Neural progenitor cell (in vitro differentiated cells): ENCODE measurements around a stretch of chr16.

- RAMPAGE, long total RNA, result no peak
Measured at GRCh38 chr16:50597005-50597403, 48.8 kb downstream of the NKD1 start.

DNA sequence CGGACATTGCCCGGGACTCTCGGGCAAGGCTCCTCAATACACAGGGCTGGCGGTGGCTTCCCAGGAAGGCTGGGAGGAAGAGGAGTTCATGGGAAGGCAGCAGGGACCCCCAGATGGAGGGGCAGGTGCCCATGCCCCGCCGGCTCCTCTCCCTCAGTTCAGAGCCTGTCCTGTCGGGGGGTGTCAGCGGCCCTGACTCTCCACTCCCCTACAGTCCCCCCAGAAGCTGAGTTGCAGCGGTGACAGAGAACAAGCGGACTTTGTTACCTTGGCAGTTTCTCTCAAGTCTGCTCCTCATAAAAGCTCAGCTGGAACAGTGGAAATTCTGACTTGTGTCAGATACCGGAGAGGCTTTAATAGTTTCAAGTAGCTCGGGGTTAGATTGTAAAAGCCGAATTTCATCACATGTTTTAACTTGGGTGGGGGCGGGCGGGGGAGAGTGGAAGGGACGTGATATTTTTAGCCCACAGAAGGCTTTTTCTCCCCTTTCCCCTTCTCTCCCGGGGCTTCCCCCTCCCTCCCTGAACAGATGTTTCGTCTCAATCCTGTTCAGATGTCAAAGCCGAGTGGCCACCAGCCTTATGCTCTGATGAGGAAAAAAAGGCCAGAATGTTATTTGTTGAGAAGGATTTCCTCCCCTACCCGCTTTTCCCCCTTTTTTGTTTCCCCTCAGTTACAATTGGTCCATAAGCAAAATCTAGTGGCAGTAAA, 65.3 kb downstream of the NKD1 start:
- RAMPAGE, long total RNA, result no peak

DNA sequence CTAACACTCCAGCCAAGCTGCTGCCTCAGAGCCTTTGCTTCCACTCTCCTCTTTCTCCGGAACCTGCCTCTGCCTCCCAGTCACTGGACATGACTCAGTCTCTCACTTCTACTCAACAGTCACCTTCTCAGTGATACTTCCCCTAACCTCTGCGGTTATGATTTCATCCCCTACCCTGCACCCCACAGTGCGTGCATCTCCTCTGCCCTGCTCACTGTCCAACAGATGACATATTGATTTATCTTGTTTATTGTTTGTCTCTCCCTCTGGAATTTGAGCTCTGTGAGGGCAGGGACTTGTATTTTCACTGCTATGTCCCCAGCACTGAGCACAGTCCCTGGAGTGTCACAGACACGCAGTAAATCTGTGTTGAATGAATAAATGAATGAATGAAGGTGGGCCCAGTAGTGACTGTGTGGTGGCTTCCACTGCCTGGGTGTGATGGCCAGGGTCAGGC, 100.7 kb downstream of the CYLD start:
- RAMPAGE, long total RNA, result no peak

DNA sequence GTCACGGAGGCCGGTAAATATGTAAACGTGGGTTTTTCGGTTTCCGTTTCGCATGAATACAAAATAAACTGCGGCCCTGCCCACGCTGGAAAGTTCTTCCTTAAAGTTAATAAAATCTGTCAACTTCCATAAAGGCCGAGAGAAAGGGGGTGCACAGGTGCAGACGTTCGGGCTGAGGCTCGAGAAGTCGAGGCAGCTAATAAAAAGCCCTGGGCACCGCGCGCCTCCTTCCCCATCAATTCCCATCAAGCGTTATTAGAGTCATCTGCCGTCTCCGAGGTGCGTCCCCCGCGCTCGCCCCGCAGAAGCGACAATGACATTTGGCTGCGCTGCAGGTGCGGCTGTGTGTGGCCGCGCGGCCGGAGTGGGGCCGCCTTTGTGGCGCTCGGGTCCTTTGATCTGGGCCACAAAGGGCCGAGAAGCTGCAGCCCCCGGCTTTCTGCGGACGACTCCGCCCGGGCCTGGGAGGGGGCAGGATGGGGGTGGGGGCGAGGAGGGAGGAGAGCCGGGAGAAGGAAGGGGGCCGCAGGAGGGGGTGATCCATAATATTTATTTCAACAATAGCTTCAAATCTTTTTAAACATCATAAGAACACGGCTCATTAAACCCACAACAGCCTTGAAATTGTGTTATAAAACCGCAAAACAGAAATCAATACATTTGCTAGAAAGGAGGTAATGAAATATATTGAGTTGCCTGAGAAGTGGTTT, 37.3 kb downstream of the SALL1 start:
- RAMPAGE, long total RNA, result no peak

DNA sequence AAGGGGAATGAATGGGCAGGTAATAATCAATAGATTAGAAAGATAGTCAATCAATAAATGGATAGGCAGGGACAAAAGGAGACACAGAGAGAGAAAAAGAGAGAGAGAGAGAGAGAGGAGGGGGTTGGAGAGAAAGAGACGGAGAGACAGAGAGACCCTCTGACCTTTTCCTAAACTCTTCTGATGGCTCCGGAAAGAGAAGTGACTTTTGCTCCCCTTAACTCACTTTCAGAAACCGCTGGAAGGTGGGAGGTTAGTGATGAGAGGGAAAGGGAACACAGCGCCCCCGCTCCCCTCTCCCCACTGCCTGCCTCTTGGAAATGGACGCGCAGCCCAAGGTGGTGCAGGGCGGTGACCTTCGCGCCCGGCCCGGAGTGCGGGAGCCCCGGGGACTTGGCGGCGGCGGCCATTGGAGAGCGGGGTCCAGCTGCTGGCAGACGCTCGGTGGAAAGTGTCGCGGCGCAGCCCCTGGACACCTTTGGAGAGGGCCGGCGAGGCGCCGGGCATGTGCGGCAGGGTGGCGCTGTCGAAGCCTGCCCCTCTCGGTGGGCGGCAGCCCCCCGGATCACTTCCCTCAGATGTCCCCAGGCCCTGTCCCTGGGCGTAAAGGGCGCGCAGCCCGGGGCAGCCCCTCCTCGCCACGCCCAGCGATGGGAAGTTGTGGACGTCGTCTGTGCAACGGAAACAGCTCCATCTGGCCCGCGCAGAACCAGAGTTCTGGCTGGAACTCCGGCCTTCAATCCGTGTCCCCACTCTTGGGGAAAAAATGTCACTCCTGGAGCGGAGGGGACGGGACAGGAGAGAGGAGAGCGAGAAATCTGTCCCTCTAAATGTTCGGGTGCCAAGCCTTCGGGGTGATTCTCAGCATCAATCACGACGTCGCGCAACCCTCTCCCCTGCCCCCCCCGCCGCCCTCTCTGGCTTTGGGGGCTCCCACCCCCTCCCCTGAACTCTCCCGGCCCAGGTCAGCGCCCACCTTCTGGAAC, 16.7 kb downstream of the SALL1 start:
- RAMPAGE, long total RNA, result no peak

DNA sequence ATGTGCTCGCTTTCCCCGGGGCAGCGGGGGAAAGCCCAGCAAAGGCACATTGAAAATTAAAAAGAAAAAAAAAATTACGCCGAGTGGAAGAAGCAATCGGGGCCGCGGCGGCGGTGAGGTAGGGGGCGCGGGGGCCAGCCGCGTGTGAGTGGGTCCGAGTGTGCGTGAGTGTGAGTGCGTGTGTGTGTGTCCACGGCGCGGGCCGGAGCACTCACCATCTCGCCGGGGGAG, 204 bp downstream of the SALL1 start:
- RAMPAGE, long total RNA, result no peak

DNA sequence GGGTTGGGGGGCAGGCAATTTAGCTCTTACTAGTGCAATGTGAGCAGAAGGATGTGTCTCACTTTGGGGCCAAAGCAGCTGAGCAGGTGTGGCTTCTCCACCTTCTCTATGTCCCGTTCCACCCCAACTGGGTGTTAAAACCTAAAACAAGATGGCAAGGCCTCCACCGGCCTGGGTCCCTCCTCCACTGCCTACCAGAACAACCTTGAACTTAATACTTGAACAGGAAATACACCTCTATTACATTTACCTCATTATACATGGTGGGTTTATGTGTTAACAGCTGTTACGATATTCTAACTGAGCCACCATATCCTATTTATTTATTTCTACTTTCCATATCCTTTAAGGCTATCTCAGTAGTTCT, 52.7 kb downstream of the TOX3 start:
- RAMPAGE, long total RNA, result no peak

DNA sequence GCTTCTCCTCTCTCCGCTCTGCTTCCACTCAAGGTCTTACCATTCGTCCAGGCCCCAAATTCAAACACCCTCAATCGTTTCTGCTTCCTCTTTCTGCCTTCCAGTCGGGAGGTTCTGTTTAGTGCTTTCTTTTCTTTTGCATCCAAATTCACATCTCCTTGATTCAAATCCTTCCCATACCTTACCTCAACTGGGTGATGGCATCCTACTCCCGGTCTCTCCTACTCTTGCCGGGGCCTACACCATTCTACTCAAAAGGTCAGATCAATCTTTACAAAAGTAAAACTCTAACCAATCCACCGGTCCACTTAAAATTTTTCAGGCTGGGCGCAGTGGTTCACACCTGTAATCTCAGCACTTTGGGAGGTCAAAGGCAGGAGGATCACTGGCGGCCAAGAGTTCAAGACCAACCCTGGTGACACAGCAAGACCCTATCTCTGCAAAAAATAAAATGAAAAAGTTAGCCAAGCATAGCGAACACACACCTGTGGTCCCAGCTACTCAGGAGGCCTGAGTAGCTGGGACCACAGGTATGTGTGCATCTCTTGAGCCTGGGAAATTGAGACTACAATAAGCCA, 7.1 kb downstream of the TOX3 start:
- RAMPAGE, long total RNA, result no peak

GRCh38 chr16:52543658-52544001, 3.3 kb downstream of the TOX3 start:
- RAMPAGE, long total RNA, result no peak

GRCh38 chr16:53041456-53042077, 11.1 kb downstream of the CHD9NB start:
- RAMPAGE, long total RNA, result no peak

- RAMPAGE, long total RNA, result no peak
Measured at GRCh38 chr16:53065514-53066038, 10.8 kb downstream of the CHD9 start.

DNA sequence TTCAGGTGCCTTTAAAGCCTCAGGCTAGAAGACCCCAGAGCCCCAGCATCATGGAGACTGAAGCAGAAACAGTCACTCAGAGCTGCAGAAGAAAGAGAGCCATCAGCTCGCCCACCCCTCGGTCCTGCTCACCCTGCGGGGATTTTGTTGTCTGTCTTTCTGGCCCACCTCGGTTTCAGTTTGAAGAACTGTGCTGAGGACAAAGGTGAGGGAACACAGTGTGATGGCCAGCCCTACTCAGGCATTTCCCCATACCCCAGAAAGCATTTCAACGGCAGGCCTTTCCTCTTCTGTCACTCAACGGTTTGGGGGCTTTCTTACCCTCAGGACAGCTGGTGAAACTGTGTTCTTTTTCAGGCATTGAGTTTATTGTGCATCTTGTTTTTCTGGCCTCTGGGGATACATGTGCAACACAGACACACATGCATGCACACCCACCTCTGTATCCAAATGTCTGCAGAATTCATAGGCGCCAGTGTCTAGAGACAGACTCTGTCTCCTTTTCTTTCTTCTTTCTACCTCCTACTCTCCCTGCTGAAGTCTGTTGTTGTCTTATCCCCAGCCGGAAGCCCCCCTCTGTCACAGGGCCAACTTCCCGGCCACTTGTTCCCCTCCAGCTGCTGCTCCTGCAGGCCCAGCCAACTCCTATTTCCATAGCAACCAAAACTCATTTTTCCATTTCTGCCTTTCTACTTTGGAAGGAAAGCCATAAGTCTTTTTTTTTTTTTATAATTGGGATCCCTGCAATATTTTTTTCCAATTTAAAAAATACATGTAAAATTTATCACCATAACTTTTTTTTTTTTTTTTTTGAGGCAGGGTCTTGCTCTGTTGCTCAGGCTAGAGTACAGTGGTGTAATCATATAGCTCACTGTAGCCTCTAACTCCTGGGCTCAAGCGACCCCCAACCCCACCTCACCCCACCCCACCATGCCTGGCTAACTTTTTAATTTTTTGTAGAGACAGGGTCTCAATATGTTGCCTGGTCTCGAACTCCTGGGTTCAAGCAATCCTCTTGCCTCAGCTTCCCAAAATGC, 17.1 kb downstream of the CHD9 start:
- RAMPAGE, long total RNA, result no peak

- RAMPAGE, long total RNA, result no peak
Measured at GRCh38 chr16:53238311-53238753, 183.5 kb downstream of the CHD9 start.

- RAMPAGE, long total RNA, result no peak
Measured at GRCh38 chr16:53307572-53308128, 126.6 kb upstream of the RBL2 start.

DNA sequence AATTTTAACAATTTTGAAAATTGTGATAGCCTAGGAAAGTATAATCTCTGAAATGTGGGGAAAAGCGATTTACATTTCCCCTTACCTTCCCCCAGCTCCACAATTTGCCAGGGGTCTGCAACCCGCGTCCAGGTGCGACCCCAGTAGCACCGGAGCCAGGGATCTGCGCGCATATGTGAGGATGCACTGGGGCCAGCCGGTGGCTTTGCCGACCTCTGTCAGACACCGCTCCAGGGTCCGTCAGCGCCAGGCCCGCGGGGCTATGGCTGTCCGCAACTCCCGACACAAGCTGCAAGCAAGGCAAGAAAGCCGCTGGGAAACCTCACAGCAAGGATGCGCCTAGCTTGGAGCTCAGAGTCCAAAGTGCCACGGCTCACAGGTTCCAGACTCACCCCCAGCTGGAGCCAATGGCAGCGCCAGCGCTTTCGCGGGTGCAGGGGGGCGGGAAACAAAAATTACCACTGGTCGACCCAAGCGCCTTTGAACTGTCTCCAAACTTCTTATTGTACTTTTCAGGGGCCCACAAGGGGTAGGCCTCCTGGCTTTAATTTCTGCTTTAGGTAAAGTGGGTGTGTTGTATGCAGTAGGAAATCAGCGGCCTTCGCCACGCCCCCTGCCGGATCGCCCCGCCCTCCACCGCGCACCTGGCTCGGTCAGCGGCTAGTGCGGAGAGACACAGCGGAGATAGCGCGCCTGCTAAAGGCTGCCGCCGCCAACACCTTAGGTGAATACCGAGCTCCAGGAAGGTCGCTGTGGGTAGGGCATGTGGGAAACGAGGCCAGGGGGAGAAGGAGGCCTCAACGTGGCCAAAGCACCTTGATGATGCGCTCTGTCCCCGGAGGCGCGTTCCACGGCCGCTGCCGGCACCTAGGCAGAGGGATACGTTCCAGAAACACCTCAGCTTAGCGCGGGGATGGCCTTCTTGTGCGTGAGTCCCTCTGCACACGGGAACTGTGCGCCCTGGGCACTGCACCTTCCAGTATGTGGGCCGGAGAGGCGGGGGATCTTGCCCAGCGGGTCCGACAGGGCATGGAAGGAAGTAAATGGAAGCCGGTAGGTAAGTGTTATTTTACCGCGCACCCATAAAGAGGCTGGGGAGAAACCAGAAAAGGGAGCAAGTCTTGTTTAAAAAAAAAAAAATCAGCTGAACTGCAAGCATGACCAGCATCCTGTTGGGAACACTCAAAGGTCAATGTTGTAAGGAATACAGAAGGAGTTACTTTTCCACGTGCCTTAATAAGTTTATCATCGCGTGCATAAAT, 61.0 kb upstream of the RBL2 start:
- RAMPAGE, long total RNA, result no peak

- RAMPAGE, long total RNA, result no peak
Measured at GRCh38 chr16:53435068-53435779, 953 bp downstream of the RBL2 start.

GRCh38 chr16:53744010-53744907, 40.3 kb downstream of the FTO start:
- RAMPAGE, long total RNA, result no peak

DNA sequence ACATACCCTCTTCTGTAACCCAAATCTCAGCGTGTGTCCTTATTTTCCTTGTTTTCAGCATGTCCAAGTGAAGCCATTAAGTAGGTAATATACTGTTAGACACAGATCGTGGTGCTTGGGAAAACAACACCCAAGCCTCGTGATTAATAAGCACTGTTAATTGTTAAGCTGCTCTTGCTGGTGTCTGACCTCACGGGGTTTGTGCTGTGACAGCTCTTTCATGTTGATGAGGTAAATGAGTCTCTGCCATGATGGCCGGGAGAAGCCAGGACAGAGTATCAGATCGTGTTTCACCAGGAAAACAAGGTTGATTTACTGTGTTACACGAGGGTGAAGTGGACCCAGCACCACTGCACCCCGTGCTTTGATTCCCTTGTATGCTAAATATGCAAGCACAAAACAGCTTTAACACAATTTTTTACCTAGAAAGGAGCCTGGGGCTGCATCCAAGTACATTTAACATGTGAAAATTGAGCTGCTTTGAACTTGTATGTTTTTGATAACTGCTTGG, 287.3 kb downstream of the FTO start:
- RAMPAGE, long total RNA, result no peak

- RAMPAGE, long total RNA, result no peak
Measured at GRCh38 chr16:54342158-54342836, 55.7 kb upstream of the IRX3 start.

DNA sequence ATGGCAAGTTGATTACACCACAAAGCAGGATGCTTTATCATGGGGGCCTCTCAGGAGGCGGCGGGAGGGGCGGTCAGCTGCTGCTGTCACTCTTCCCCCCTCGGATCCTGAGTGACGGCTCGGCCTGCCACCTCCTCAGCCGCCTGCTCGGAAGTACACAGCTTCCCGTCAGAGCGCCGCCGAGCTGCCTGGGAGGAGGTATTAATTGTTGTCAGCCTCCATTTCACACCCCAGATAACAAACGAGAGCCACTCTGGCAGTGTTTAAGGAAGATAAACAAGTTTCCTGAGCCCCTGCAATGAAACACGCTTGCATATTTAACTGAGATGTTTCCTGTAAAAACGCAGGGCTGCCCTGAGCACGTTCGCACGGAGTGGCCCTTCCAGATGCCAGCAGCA, 84.1 kb upstream of the IRX3 start:
- RAMPAGE, long total RNA, result no peak